Left lung (tissue), 1 donor: ENCODE measurements around the genes OR10S1 and VWA5A.

GRCh38 chr11:122440842-122441175 lies 214.7 kb upstream of the UBASH3B start:
- PRO-cap, result no peak

GRCh38 chr11:122656160-122657320 lies 1.0 kb downstream of the UBASH3B start:
- PRO-cap, result bidirectional peak, plus-strand start at chr11:122656819, minus-strand start at chr11:122656297; unidirectional peak, minus-strand start at chr11:122657019

DNA sequence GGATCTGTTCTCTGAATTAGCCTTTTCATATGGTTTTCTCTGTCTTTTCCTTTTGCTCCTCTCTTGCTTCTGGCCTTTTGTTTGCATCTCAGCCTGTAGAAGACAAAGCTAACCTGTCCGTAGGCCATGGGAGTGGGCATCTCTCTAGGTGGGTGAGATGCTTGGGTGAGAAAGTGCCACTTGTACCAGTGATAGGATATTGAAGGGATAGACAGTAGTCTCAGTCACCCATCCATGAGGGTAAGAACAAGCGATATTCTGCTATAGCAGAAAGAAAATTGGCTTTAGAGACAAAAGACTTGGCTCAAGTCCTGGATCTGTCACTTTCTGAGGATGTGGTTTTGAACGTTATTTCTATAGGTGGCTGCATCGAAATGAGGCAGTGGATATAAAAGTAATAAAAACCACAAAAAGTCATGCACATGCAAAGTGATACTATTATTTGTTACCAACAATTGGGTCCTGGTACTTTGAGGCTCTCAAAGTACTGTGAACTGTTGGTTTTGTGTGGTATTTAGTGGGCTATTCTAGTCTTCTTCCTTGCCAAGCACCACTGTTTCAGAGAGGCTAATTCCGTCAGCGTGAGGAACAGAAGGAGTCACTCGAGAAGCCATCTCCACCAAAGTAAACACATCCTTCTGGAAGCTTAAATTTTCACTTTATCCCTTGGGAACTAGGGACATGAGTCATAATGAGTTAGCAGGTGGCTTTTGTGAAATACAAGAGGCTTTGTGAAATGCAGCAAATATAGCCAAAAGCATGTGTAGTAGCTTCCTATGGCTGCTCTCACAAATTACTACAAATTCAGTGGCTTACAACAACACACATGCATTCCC lies 13.0 kb downstream of the UBASH3B start:
- PRO-cap, result no peak

DNA sequence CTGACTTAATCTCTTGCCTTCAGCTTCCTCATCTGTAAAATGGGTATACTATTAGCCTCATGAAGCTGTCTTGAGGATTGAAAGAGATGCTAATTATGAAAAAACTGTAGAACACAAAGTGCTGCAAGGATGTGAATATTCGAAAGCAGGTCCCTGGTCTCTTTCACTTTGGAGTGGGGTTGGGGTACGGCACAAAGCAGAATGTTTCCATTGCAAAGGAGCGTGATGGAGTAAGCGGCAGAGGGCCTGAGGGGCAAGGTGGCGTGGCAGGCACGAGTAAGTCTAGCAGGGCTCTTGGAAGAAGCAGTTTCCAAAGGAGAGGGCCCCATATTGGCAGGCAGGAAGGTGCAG lies 88.0 kb downstream of the UBASH3B start:
- PRO-cap, result no peak

GRCh38 chr11:122789041-122789268 lies 49.3 kb upstream of the CRTAM start:
- PRO-cap, result unidirectional peak, plus-strand start at chr11:122789139

DNA sequence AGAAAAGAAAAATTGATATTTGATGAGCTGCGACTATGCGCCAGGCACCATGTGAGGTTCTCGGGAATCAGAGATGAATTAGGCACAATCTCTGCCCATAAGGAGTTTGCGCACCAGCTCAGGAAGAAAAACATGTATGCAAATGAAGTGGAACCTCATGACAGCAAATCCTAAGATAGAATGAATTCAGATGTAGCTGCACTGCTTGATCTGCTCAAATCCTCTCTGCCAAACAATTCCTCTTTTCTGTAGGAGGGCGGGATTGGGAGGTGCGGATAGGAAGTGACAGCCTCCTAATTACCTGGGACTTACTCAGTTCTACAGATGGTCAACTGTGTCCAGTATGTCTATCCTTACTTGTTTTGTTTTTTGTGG lies 13.8 kb downstream of the CRTAM start:
- PRO-cap, result no peak

DNA sequence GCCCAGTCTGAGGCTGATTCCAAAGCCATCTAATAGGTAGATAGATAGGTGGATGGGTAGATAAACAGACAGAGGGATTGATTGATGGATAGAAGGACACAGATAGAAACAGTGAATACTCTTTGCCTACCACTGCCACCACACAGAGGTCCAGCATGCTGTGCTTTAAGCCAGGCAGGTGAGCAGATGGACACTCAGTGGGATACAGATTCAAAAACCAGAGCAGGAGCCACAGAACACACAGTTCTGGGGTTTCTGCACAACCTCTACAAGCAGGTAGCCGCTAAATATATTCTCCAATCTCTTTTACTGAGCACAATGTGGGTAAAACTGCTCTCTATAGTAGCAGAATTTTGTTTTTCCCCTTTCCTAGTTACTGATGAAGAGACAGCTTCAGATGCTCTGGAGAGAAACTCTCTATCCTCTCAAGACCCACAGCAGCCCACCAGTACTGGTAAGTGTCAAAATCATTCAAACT lies 20.4 kb upstream of the JHY start:
- PRO-cap, result no peak

DNA sequence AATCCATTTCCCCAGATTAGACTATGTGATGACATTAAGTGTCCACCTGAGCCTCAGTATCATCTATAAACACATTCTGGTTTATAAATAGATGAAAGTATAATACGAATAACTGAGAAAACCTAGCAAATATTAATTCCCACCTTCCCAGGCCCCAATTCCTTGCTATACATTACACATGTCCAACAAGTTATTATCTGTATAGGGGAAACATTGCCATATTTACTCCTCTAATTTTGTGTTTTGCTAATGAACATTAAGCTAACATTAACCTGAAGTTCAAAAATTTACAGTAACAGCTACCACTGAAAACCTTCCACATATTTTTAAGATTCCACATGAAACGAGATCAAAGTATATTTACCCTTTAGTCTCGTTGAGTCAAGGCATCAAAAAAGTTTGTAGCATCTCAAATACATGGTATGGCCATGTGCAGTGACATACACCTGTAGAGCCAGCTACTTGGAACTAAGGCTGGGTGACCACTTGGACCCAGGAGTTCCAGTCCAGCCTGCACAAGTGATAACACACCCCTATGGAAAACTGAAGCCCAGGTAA lies 6.0 kb downstream of the HSPA8 start:
- PRO-cap, result unidirectional peak, minus-strand start at position 55 of the sequence

DNA sequence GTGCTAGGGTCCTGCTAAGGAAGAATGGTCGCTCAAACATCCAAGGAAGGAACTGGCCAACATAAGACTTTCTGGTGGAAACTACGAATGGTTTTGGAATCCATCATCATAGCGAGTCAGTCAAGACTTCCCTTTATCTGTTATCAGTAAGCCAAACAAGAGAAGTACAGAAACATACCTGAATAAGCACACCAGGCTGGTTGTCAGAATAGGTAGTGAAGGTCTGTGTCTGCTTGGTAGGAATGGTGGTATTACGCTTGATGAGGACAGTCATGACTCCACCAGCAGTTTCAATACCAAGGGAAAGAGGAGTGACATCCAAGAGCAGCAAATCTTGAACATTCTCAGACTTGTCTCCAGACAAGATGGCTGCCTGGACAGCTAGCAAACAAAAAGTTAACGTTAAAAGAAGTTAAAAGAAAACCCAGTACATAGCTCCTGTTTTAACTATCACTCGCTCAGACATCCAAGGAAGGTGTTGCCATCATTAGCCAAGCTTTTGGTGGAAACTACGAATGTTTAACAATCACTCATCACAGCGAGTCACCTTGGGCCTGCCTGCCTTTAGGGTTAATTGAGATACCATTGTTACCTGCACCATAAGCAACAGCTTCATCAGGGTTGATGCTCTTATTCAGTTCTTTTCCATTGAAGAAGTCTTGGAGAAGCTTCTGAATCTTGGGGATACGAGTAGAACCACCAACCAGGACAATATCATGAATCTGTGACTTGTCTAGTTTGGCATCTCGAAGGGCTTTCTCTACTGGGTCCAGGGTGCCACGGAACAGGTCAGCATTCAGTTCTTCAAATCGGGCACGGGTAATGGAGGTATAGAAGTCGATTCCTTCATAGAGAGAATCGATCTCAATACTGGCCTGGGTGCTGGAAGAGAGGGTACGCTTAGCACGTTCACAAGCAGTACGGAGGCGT lies 2.8 kb downstream of the HSPA8 start:
- PRO-cap, result unidirectional peak, minus-strand start at position 543 of the sequence; unidirectional peak, minus-strand start at position 818 of the sequence

DNA sequence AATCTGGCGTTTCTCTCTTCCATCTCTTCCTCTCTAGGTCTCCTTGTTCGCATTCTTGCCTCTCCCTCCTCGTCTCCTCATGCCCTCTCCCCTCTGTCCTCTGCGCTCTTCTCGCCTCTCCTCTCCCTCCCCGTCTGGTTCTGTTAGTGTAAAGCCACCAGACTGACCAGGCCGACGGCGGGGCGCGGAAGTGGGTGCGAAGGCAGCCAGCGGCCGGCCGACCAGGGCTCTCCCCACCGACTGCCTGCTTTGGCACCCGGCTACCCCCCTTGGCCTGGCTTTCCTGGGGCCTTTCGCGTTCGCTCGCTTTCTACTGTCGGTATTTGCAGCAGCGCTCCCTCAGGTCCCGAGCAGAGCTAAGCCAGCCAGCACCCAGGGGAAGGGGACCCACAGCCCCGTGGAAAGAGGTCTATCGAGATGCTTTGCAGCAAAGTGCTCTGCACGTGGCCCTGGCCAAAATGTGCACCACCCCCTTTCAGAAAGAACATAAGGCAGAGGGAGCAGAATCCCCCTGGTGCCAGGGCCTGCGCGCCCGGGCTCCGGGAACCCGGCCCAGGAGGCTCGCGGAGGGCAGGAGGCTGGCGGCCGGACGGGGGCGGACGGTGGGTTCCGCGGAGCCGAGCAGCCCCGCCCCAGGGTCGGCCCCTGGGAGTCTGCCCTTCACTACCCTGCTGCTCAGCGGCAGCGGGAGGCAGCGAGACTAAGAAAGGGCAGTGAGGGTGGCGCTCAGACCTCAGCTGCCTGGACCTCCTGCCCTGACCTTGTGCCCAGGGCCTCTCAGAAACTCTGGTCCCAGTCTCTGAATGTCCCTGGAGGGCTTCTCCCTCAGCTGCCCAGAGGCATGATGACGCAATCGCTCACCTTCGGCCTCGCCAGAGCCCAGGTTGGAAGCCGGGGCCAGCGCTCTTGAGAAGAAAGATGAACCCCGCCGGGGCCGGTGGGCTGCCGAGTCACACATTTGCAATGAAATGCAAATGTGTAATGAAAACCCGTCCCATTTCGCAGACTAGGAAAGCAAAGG lies 900 bp upstream of the CLMP start:
- PRO-cap, result unidirectional peak, minus-strand start at position 136 of the sequence

GRCh38 chr11:123307883-123308350 lies 112.9 kb upstream of the CLMP start:
- PRO-cap, result no peak

DNA sequence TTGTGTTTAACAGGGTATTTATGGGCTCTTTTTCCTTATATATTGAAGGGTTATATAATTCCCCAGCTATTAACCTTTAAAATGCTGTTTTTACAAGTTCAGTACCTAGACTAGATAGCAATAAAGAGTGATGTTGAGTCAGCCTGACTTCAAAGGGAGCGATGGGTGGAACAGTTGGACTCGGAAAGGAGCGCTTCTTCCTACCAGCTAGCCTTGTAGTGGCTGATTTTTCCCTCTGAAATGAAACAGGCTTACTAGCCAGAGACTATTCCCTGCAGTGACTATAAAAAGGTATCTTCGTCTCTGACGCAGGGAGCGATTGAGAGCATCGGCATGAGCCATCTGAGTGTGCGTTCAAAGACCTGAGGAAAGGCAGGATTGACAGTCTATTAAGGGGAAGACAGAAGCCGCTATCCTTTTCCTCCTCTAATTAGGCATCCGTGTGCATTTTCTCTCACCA lies 66.0 kb upstream of the GRAMD1B start:
- PRO-cap, result no peak

DNA sequence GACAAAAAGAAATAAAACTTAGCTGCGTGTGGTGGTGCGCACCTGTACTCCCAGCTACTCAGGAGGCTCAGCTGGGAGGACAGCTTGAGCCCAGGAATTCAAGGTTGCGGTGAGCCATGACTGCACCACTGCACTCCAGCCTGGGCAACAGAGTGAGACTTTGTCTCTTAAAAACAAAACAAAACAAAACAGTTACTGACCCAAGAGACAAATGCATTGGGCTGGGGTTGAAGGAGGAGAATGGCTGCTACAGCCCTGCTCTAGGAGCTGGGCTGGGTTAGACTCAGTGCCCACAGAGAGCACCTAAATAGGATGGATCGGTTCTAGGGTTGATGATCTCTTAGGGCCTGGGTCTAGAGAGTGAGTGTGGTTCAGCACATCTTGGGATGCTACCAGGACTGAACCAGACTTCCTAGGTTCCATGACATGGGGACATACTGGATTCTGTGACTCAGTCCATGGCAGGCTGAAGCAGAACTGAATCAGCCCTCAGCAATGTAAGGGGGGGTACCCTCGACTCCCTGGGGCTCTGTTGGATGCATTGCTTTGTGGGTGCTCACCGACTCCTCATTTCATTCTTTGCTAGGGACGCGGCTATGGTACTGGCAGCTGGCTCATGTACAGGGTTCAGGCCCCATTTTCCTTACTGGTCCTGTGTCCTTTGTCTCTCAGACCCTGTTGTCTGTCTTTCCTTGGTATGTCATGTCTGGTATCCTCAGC lies 883 bp upstream of the GRAMD1B start:
- PRO-cap, result no peak

DNA sequence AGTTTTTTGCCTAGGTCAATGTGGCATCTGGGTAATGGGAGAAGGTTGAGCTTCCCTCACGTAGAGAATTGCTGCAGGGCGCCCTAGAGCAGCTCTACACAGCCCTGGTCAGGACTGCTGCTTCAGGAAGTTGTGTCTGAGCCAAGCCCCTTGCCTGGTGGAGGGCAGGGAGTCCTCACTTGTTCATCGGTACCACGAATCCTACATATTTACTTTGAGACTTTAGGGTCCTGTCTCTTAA lies 1.6 kb downstream of the GRAMD1B start:
- PRO-cap, result no peak

- PRO-cap, result no peak
These were observed 31.0 kb downstream of the GRAMD1B start for GRCh38 chr11:123461096-123461518.

DNA sequence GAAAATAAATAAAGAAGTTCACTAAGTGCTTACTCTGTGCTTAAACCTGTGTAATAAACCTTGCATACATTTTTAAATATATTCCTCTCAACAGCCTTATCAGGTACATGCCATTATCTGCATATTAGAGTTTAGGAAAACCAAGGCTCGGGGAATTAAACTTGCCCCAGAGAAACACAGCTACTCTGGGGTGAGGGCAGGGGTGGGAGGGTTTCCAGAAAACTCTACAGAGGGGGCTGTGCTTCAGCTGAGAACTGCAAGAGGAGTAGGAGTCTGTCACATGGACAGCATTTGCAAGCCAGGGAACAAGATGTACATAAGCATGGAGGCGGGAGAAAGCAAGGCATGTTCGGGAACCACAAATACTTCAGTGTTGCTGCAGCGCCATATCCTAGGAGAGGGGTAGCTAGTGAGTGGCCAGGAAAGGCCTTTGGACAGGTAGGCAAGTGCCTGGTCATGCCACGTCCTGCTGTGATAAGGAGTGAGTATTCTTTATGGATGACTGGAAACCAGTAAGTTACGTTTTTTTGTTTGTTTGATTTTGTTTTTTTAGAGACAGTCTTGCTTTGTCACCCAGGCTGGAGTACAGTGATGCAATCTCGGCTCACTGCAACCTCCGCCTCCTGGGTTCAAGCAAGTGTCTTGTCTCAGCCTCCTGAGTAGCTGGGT lies 57.1 kb downstream of the GRAMD1B start:
- PRO-cap, result no peak

- PRO-cap, result no peak
These were observed 58.4 kb downstream of the GRAMD1B start for GRCh38 chr11:123488172-123489151.

- PRO-cap, result no peak
These were observed 7.1 kb downstream of the ZNF202 start for GRCh38 chr11:123734185-123735019.

DNA sequence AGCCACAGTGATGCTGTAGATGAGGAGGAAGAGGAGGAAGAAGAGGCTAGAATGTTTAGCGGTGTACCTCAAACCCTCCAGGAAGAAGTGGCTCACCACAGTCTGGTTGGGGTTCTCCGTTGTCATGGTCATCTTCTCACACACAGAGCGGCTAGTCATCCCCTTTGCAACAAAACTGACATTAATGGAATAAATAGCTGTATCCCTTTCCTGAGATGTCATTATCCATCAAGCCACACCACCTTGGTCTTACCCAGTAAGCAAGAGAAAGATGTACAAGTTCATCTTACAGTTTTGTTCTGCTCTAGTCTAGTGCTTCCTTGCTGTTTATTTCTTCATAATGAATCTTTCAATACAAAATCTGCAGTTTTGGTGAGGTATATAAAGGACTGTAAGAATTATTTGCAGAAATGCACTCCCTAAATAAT lies at the start of gene OR10S1:
TSS of gene OR10S1 (minus strand) at position 249 of the 428 bp plus-strand sequence.
- PRO-cap, result no peak

GRCh38 chr11:124114727-124115547 lies at the start of gene VWA5A:
VWA5A (plus strand) TSS chr11:124115450.
- PRO-cap, result unidirectional peak, plus-strand start at chr11:124115455